Panc1 (cell line): ENCODE measurements around a stretch of chr16.

DNA sequence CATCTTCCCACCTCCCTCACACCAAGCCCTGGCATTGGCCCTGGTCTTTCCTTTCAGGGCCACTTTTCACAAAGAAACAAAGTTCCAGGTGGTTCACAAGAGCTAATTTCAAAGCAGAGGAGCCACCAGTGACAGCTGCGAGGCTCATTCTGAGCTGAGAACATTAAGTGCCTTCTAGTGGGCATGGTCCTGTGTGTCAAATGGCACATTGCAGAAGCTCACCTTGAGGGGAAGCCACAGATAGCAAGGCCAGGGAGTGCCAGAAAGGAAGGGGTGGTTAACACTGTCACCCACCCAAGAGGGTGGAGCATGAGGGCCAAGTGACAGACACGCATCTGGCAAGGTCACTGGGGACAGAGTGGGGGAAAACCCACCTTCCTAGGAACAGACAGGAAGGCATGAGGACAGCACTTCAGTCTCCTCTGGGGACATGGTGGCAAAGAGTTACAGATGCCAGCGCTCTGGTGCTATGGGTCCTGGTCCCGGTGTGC, 22.1 kb downstream of the NUBP1 start:
- RRBS, 2 experiments: no CpG with 5 or more reads among the region's 4 CpGs

- RRBS, 2 experiments: 15% methylated on average over 2 of the region's 21 CpGs; no CpG with 5 or more reads in 1 of the 2 experiments
These were observed 10.3 kb upstream of the TVP23A start for GRCh38 chr16:10828756-10829514.

DNA sequence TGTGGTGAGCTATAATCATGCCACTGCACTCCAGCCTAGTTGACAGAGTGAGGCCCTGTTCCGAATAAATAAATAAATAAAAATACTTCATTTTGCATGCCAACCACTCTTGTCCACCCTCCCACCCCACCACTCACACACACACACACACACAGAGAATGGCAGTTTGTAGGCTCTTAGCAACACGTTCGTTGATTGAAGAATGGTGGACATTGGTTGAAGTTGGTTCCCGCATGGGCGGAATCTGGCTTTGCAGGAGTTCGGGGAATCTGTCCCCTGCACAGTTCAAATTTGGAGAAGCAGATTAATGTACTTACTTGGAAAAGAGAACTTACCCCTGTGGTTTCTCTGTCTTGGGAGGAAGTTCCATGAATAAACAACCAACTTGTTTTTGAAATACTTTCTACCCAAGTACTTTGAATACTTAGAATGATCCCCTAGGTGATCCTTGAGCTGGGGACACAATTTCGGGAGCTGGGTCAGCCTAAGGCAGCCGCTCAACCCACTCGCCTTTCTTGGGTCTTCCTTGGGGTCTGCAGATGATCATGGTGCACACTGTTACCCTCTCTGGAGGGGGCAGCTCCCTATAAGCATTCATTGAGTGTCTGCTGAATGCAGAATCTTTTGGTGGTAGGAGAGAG, 28.1 kb upstream of the TVP23A start:
- RRBS, 2 experiments: no CpG with 5 or more reads among the region's 9 CpGs

DNA sequence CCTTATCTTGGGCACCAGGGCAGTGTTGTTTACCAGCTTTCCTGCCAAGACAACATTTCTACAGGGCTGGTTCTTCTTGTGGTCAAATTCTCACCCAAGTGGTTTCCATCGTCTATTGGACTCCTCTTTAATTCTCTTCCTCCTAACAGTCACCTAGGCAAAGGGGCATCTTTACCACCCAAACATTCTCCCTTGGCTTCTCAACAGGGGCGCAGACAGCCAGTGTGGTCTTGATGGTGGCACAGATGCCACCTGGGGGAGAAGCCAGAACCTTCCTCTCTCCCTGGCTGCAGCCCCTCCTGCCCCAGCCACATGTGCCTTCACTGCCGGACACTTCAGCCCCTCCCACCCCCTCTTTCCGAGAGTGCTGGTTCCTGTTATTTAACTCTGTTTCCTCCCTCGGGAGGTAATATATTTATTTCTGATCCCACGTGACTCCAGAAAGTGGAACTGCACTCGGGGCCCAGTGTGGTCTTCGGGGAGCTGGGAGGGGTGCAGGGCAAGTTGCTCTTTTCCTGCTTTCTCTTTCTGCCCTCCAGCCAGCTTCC, 8.5 kb upstream of the CIITA start:
- RRBS, 2 experiments: no CpG with 5 or more reads among the region's 8 CpGs

DNA sequence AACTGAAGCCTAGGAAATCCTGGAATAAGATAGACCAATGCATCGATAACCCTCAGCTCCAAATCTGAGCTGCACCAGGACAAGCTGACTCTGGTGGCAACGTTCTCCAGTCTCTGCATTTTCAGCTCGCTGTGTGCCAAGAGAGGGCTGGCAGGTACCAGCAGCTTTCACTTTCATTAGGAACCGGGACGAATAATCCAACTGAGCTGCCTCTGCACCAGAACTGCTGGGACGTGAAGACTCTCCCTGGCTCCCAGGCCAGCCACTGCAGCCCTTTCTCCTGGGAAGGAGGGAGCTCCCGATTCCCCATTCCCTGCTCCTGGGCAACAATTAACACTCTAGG, 4.8 kb downstream of the DEXI start:
- RRBS, 2 experiments: no CpG with 5 or more reads among the region's 7 CpGs

DNA sequence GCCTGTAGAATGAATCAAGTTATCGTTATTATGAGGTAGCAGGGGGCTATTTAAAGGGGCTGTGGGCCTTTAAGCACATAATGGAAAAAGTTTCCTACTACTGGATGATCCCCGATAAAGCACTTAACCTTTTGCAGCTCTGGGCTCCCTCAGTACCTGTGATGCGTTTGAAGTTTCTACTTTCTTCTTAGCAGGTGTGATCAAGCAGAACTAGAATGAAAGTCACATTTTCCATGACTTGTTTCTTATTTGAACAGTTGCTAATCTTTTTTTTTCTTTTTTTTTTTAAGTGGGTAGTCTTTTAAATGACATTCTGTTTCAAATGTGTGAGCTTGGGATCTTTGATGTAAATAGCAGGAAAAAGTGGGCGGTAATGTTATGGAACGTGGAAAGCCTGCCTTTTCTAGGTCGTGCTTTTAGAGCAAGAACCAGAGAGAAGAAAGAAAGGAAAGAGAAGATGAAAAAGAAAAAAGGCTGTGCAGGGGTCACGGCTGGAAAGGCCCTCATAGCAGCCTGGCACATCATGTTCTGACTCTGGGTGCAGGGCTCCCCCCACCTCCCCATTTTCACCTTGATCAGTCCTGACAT, 150.5 kb downstream of the CLEC16A start:
- RRBS, 2 experiments: no CpG with 5 or more reads among the region's 7 CpGs

DNA sequence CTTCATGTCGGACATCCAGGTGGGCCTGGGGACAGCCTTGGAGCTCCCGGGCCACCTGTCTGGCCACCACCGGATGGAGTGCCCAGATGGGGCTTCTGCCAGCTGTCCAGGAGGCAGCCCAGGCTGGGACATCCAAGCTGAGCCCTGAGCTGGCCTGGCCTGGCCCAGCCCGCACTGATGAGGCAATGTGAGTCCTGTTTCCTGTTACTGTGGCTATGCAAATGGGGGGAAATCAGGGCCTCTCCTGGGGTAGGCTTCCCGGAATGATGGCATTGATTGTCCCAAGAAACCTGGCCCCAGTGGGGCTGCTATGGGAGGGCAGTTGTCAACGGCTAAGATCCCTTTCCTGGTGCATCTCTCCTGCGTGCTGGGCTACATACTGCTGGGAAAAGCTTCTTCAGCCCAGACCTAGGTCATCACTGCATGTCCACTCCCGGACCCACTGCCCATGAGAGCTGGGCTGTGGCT, 50.0 kb downstream of the SOCS1 start:
- RRBS, 2 experiments: no CpG with 5 or more reads among the region's 8 CpGs

GRCh38 chr16:11238666-11239319, 17.2 kb downstream of the SOCS1 start:
- RRBS, 2 experiments: no CpG with 5 or more reads among the region's 12 CpGs

DNA sequence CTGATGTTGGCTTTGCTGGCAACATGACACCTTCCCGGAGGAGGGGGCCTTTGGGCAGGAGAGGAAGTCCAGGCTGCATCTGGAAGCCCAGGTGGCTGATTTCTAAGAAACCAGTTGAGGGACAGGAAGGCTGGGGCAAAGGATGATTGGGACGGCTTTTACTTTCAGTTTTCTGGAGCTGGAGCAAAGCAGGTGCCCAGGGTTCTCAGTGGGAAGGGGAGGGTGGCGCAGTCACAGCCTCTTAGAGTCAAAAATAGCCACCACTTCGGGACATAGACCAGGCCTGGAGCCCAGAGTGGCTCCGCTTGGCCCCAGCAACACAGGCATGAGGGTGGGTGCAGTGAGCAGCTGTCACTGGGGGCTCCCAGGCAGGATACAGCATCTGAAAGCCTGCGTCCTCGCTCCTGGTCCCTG, 15.2 kb downstream of the SOCS1 start:
- RRBS, 2 experiments: no CpG with 5 or more reads among the region's 7 CpGs

DNA sequence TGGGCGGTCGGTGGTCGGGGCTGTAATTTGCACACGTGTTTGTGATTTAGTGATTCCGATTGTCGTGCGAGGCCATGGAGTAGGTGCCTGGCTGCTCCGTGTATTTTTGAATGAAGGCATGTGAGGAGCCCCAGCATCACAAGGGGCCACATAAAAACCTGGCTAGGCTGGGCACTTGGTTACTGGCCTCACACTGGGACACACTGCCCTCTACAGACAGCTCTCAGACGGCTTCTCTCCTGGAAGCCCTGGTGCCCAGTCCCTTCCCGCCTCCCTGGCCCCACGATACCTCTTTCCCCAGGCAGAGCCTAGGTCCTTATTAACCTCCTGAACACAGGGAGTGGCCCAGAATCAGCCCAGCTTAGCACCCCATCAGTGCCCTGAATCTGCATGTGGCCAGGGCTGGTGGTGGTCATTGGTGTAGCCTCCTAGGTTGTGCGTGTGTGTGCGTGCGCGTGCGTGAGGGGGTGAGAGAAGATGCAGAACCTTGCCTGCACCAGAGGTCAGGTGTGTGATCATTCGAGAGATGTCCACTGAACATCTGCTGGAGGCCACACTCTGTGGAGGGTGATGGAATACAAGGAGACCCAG, 1.3 kb upstream of the SOCS1 start:
- RRBS, 2 experiments: no CpG with 5 or more reads among the region's 17 CpGs

- RRBS, 2 experiments: no CpG with 5 or more reads among the region's 7 CpGs
These were observed 34.2 kb downstream of the RMI2 start for GRCh38 chr16:11379448-11379883.

- RRBS, 2 experiments: no CpG with 5 or more reads among the region's 26 CpGs
These were observed 33.1 kb downstream of the ENSG00000188897 start for GRCh38 chr16:11493919-11494341.

DNA sequence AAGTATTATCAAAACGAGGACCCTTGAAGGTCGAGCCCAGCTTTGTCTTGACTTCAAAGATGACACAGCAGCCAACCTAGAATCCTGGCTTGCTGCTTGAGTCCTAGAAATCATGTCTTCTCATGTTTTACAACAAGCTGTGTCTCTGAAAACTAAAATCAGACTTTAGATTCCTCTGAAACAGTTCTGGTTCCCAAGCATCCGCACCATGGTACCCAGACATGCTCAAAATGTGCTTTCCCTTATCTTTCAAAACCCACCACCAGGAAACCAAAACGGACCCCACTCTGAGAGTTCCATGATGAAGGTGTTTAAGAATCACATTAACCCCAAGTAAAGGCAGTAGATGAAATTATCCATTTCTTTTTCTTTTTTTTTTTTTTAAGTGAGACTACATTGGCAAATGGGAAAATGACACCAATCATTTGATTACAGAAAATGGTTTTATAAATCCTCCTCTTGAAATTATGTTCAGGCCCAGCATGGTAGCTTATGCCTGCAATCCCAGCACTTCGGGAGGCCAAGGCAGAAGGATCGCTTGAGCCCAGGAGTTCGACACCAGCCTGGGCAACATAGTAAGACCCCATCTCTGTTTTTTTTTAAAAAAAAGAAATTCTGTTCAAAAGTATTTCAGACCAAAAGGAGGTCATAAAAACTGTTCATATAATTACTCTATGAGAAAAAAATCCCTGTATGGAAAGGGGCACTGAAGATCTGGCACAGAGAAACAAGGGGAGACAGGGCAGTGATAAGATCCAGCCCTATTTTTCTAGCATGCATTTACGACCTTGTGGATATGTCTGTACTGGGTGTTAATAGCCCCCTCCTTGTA, 21.4 kb upstream of the ENSG00000188897 start:
- RRBS, 2 experiments: no CpG with 5 or more reads among the region's 8 CpGs

- RRBS, 2 experiments: no CpG with 5 or more reads among the region's 9 CpGs
These were observed 23.7 kb upstream of the ENSG00000188897 start for GRCh38 chr16:11550697-11551100.

DNA sequence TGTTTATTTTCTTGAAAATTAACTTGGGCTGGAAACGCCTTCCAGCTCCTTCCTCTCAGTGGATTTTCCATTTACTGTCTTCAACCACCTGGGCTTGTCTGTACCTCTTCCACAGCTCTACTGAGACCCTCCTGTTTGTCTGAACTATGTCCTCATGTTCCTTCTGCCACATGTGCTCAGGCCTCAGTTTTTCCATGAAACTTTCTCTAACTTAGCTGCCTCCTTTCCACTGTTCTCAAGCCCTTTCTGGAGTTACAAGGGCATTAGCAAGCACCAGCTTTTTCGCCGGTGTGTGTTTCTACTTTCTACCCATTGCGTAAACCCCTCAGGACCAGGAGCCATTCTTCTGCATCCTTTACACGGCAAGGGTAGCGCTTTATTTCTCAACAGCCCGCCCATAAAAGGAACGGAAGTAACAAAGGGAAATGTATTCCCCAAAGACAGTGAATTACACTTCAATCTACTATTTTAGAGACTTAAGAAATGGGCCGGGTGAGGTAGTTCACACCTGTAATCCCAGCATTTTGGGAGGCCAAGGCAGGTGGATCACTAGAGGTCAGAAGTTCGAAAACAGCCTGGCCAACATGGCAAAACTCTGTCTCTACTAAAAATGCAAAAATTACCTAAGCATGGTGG, 2.2 kb downstream of the LITAF start:
- RRBS, 2 experiments: no CpG with 5 or more reads among the region's 10 CpGs

DNA sequence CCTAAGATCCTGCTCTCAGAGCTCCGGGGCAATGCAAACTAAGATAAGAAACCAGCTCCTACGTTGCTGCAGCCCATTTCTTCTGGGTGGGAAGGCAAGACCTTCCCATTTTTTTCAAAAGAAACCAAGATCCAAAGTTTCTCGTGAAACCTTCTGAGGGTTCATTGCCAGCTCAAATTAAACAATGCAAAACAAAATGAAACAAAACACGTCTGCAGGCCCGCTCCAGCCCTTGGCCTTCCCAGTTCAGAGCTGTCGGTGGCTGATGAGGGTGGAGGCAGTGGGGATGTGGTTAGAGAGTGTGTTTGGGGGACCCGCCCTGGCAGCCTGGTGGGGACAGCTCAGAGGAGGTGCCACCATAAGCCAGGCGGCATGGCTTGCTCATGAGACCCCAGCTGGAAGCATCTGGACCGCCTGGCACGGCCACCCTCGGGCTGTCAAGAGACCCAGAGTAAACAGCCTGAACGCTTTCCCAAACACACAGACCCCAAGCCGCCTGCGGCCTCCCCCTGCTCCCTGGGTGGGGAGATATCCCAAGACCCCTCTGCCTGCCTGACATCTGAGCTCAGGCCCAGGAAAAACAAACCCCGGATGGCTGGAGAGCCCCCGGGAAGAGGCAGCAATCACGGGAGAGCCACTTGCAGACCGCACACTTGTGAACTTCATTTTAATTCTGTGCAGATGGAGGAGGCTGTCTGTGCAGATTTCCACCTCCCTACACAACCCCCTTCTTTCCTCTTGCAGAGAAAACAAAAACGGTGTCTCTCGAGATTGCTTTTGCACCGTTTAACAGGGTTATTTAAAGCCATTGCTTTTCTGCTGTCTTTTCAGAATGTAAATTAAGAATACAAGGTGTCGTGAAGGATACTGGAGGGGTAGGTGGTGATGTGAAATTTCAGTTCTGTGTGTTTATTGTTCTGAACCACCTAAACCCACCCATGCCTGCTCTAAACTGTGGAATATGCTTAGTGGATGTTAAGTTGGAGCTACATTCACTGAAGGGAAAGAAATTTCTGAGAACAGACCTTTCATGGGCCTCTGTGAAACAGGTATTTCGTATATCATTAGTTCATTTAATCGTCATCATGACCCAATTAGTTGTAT, 35.5 kb upstream of the LITAF start:
- RRBS, 2 experiments: 20% methylated on average over 1 of the region's 24 CpGs; no CpG with 5 or more reads in 1 of the 2 experiments

DNA sequence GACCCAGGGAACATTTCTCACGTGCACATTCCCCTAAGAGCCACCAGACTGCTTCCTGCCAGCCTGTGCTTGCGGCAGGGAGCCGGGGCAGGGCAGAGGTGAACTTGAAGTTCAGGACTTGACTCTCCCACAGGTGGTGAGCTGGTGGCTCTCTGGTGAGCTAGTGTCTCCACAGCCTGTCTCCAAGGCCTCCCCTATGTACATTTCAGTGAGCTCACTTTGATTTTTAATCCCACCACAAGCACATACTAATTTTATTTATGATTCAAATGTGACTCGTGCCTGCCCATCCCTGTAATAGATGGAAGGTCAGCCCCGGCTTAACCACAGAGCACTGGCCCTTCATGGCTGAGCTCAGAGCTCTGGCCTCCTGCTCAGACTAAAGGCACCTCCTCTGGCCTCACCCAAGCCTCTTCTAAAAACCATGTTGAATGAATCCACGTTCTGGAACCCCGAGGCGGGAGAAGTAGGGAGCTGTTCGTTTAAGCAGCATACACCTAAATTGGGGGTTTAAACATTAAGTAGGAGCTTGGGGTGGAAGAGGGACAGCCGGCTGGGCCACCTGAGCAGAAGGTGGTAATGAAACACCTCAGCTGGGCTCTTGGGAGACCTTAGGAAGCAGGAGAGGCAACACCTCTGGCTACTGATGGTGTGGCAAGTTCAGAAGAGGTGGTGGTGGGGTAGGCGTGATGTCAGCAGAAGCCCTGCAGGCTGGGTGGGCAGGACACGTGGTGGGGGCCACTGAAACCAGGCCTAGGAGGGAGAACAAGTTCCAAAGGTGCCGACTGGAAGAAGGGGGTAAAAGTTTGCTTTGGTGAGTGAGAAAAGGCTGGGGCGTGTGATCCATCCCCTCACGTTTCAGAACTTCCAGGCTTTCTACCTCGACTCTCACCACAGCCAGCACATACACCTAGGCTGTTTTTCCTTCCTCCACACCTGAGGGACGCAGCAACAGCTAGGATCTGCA, 9.5 kb downstream of the SNN start:
- RRBS, 2 experiments: no CpG with 5 or more reads among the region's 17 CpGs

DNA sequence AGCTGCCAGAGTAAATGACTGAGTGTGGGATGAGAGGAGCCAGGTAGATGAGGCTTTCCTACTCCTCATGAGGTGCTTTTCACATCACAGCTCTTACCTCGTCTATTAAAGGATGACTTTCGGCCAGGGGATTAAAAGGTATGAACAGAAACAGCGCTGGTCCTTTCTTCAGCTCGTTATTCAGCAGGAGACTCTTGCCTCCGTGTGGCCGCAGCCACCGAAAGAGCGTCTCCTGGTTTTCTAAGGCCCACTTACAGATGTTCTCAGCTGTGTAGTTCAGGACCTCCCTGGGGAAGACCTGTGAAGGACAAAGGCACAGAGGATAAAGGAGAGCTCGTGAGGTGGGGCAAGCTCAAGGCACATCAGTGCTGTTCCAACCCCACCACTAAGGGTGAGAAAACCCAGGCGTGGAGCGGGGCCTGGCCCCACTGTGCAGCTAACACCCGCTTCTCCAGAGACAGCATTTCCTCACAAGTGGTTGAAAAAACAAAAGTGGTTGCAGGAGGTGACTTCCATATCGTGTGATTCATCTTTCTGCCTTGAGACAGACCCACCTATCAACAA, 29.9 kb downstream of the SNN start:
- RRBS, 2 experiments: no CpG with 5 or more reads among the region's 13 CpGs

GRCh38 chr16:11715973-11716859, 26.4 kb downstream of the TXNDC11 start:
- RRBS, 2 experiments: no CpG with 5 or more reads among the region's 2 CpGs

GRCh38 chr16:11740173-11741289, 2.1 kb downstream of the TXNDC11 start:
- RRBS, 2 experiments: no CpG with 5 or more reads among the region's 11 CpGs